ENCODE results near the genes LDHAL6A, MISFA and PTPN5.

GRCh38 chr11:18455475-18456258, at the start of gene LDHAL6A:
LDHAL6A (plus strand) TSS chr11:18455856.
- RRBS, result 18% methylated on average over 10 of the region's 45 CpGs
CAGE:
- cytosol, long polyA plus RNA, result no peak
- long polyA plus RNA, result no peak
- nucleus, long polyA plus RNA, result no peak

DNA sequence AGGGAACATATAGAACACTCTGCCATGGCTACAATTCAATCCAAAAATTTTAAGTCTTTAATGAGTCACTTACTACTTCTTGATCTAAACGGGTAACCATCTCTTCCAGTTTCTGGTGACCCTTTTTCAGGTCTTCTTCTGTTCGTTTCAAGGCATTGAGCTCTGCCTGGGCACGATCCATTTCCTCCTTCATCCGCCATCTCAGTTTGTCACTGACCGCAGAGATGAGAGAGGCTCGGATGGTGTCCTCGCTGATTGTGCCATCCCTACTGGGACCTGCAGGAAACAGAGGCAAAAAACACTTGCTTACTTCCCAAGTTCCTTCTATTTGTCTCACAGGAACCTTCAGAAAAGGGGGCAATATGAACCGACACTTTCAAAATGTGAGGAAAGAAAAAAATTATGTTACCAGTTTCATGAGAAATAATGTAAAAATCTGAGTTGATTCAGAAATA, 28.2 kb downstream of the LDHAL6A start:
- RRBS, result no CpG with 5 or more reads among the region's 8 CpGs
CAGE:
- cytosol, long polyA plus RNA, result no peak
- long polyA plus RNA, result no peak
- nucleus, long polyA plus RNA, result no peak

GRCh38 chr11:18573262-18573819, 15.2 kb downstream of the UEVLD start:
- RRBS, result no CpG with 5 or more reads among the region's 1 CpG
CAGE:
- cytosol, long polyA plus RNA, result no peak
- long polyA plus RNA, result no peak
- nucleus, long polyA plus RNA, result no peak

DNA sequence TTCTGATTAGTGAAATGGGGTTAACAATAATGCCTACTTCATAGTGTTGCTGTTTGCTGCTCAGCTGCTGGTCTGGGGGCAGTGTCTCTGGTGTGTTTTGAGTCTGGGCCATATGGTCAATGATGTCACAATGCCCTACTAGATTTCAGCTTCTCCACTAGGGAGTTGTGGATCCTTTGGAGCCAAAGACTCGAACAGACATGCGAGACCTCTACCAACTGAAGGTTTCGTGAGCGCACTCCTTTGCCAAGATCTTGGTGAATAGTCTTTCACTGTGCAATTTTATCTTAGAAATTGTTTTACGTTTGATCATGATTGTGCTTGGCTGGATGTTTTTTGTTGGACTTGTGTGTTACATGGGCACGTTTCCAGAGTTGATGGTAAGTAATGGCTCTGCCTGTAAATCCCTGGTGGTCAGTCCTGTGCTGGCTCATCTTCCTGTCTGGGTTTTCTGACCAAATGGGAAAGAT, at the start of gene MISFA:
Gene MISFA (plus strand): TSS at position 172 of the 470 bp plus-strand sequence.
- RRBS, result no CpG with 5 or more reads among the region's 6 CpGs
CAGE:
- cytosol, long polyA plus RNA, result no peak
- long polyA plus RNA, result no peak
- nucleus, long polyA plus RNA, result no peak

GRCh38 chr11:18704376-18704732, 5.8 kb downstream of the TMEM86A start:
- RRBS, result no CpG with 5 or more reads among the region's 3 CpGs
CAGE:
- cytosol, long polyA plus RNA, result no peak
- long polyA plus RNA, result no peak
- nucleus, long polyA plus RNA, result no peak

DNA sequence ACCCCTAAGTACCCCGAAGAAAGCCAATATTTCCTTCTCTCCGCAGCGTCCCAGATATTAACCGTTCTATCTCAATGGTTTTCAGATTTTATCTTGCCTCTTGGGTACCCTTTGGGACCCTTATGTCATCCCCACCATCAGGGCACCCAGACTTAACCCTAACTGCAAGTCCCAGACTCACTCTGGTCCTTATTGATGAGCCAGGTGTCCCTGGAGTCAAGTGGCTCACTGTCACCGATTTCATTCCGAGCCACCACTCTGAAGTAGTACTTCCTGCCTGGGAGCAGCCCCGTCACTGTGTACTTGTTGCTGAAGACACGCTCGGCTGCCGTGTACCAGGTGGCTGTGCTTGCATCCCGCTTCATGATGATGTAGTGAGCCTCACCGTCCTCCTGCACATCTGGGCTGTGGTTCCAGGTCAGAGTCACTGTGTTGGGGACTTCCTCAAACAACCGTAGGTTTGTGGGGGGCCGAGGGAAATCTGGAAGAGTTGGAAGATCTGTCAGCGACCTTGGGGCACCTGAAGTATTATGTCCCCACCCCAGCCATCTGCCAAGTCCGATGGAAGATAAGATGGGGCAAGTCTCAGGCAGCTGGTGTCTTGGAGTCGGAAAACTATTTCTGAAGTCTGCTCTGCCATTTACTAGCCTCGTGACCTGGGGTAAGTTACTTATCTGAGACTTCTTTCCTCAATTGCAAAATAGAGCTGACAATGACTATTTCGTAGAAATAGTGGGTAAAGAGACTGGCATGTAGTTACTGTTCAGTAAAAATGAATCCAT, 8.3 kb downstream of the TMEM86A start:
- RRBS, result no CpG with 5 or more reads among the region's 19 CpGs
CAGE:
- cytosol, long polyA plus RNA, result no peak
- long polyA plus RNA, result no peak
- nucleus, long polyA plus RNA, result no peak

DNA sequence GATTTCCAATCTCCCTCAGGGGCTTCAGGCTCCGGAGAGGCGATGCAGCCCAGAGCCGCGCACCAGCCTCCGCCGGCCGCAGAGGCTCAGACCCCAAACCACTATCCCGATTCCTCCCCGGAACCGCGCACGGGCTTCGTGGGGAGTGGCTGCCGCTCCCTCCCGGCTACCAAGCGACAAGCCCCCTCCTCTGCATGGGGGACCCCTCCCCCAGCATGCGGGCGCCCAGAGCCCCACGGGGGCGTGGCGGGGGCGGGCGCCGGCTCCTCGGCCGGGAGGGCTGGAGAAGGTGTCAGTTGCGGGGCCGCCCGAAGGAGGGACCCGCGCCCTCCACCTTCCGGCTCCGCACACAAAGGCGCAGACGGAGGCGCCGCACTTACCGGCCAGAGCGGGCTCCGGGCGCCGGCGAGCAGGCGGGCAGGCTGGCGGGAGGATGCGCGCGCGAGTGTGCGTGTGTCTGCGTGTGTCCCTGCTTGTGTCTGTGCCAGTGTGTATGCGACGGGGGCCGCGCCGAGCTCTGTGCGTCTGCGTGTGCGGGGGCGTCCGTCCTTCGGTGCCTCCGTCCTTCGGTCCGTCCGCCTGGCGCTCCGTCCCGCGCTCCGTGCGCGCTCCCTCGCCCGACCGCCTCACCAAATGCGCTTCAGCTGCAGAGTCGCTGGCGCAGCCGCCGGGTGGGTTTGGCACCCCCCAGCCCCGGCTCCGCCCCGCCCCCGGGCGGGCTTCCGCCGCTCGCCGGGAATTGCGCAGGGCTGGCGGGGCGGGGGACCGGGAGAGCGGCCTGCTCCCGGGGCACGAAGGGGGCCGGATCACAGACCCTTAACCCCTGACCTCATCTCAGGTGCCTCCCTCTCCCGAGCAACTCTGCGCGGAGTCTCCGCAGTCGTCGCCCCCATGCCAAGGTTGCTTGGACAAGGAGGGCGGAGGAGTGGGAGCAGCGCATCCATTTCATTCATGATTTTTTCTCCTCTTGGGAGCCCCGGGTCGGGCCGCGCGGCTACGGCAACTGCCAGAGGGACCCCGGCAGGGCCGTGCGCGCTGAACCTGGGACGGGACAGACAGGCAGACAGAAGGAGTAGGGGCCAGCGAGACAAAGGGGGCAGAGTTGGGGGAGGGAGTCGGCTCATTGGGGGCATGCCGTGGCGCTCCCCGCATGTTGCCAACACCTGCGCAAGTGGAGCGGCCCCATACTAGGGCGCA, at the start of gene PTPN5:
Gene PTPN5 (minus strand): TSS at position 654 of the 1,197 bp plus-strand sequence.
- RRBS, result 3% methylated on average over 41 of the region's 125 CpGs
CAGE:
- cytosol, long polyA plus RNA, result no peak
- long polyA plus RNA, result no peak
- nucleus, long polyA plus RNA, result no peak

DNA sequence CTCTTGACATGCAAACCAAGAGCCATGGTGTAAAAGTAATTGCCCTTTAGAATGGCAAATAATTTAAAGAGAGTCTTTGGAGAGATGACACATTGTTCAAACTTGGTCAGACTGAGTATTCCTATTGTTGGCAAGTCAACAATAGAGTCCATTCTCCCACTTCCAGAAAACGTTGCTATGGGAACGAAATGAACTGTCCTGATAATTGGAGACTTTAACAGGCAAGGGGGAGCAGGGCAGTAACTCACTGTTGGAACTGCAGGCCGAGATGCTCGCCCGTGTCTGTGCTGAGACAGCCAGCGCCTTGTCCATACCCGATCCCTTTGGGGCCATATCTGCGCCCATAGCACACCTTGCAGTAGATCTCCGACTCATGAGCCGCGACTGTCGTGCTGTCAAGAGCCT, 13.9 kb downstream of the CSRP3 start:
- RRBS, result no CpG with 5 or more reads among the region's 12 CpGs
CAGE:
- cytosol, long polyA plus RNA, result no peak
- long polyA plus RNA, result no peak
- nucleus, long polyA plus RNA, result no peak

GRCh38 chr11:19633172-19633751, 79.4 kb upstream of the NAV2 start:
- RRBS, result no CpG with 5 or more reads among the region's 11 CpGs
CAGE:
- cytosol, long polyA plus RNA, result no peak
- long polyA plus RNA, result no peak
- nucleus, long polyA plus RNA, result no peak

DNA sequence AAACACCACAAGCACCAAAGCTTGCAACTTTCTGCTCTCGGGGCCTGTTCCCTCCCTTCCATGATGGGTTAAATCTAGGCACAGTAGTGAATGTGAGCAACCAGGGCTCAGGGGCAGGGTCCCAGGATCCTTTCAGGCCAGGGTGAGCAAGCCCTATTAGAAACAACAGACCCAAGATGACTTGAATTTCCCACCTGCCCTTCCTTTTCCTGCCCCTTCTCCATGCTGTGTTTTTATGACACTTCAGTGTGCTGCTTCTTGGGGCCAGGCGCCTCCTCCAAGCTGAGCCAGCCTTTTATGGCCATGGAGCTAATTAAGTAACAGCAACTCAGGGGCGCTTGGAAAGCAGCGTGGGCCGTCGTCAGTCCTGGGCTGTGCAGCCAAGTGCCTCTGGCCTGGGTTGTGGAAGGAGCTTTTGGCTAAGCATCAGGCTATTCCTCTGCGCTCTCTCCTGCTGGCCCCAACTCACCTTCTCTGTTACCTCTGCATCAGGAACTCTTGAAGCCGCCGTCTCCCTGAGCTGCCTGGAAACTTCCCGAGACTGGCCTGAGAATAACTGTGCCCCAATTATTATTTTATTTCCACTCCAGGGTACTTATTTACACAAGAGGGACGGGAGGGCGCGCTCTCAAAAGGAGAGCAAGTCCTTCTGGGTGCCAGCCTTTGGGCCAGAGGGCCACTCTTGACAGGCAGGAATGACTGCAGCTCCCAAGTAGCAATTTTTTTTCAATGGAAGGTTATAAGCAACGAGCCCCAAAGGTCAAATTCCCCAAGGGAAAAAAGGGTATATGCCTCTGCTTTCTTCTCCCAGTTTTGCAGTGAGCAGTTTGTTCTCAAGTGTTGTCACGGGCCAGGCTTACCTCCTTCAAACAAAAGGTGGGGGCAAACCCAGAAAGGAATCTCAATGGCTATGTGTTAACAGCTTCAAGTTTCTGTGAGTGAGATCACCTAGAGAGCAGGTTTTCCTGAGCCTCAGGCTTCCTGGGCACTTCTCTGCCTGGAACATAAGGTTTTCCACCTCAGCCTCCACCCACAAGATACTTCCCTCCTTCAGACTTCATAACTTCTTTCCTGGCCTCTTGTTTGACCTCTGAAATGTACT, 38.6 kb upstream of the NAV2 start:
- RRBS, result no CpG with 5 or more reads among the region's 15 CpGs
CAGE:
- cytosol, long polyA plus RNA, result no peak
- long polyA plus RNA, result no peak
- nucleus, long polyA plus RNA, result no peak

DNA sequence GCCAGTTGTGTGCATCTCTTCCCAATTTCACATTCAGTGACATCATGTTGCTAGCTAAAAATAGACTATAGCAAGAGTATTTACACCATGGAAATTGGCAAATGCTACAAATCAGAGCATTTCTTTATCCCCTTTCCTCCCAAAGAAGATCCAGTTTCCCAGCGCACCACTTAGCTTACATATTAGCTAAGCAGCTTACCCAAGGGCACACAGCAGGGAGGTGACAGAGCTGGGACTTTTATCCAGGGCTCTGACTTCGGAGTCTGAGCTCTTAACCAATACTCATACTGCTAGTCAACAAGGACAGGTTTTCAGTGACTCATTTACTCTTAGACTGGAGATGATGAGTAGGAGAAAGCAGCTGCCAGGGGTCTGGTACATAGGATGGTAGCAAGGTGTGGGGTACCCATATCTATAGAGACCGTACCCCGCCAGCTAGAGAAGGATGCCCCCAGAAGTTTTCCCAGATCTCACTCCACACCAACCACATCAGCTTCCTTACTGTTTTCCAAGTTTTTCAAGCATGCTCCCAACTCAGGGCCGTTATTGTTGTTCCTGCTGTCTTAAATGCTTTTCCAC, 38.5 kb downstream of the NAV2 start:
- RRBS, result no CpG with 5 or more reads among the region's 5 CpGs
CAGE:
- cytosol, long polyA plus RNA, result no peak
- long polyA plus RNA, result no peak
- nucleus, long polyA plus RNA, result no peak

GRCh38 chr11:19846674-19847351, 134.2 kb downstream of the NAV2 start:
- RRBS, result no CpG with 5 or more reads among the region's 6 CpGs
CAGE:
- cytosol, long polyA plus RNA, result no peak
- long polyA plus RNA, result no peak
- nucleus, long polyA plus RNA, result no peak

GRCh38 chr11:19933047-19934217, 220.8 kb downstream of the NAV2 start:
- RRBS, result 97% methylated on average over 9 of the region's 31 CpGs
CAGE:
- cytosol, long polyA plus RNA, result no peak
- long polyA plus RNA, result no peak
- nucleus, long polyA plus RNA, result no peak

GRCh38 chr11:19978566-19979397, 181.5 kb downstream of the DBX1 start:
- RRBS, result no CpG with 5 or more reads among the region's 10 CpGs
CAGE:
- cytosol, long polyA plus RNA, result no peak
- long polyA plus RNA, result no peak
- nucleus, long polyA plus RNA, result no peak

GRCh38 chr11:20013352-20014232, 146.7 kb downstream of the DBX1 start:
- RRBS, result 57% methylated on average over 3 of the region's 9 CpGs
CAGE:
- cytosol, long polyA plus RNA, result no peak
- long polyA plus RNA, result no peak
- nucleus, long polyA plus RNA, result no peak

GRCh38 chr11:20057185-20057581, 103.1 kb downstream of the DBX1 start:
CAGE:
- cytosol, long polyA plus RNA, result no peak
- long polyA plus RNA, result no peak
- nucleus, long polyA plus RNA, result no peak

DNA sequence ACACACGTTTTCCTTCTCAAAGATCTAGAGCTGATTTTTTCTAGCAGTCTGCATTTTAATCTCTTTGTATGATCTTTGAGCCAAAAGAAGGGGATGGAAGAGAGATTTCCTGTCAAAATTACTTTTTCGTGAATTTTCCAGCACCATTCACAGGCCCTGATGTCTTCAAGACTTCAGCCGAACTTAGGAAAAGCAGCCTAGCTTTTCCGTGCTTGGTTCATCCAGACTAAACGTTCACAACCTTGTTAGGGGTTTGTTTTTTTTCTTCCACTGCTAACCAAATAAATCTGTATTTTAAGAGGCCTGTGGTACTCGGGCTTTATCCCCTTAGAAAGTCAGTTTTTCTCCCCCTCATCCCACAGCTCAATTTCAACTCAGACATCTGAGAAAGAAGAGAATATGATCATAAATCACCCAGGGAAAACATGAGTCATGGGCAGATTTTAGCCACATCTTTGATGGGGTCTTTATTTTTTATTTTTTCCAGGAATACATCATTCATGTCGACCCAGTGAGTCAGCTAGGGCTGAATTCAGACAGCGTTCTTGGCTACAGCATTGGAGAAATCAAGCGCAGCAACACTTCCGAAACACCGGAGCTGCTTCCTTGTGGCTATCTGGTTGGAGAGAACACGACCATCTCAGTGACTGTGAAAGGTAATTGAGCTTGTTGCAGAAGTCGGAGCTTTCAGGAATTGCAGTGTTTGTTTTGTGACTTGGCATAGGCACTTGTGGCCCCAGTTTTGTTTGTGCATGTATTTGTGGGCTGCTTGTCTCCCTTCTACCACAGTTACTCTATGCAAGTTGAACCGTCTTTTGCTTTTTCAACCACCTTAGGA, 63.0 kb downstream of the DBX1 start:
- RRBS, result no CpG with 5 or more reads among the region's 14 CpGs
CAGE:
- cytosol, long polyA plus RNA, result no peak
- long polyA plus RNA, result no peak
- nucleus, long polyA plus RNA, result no peak

DNA sequence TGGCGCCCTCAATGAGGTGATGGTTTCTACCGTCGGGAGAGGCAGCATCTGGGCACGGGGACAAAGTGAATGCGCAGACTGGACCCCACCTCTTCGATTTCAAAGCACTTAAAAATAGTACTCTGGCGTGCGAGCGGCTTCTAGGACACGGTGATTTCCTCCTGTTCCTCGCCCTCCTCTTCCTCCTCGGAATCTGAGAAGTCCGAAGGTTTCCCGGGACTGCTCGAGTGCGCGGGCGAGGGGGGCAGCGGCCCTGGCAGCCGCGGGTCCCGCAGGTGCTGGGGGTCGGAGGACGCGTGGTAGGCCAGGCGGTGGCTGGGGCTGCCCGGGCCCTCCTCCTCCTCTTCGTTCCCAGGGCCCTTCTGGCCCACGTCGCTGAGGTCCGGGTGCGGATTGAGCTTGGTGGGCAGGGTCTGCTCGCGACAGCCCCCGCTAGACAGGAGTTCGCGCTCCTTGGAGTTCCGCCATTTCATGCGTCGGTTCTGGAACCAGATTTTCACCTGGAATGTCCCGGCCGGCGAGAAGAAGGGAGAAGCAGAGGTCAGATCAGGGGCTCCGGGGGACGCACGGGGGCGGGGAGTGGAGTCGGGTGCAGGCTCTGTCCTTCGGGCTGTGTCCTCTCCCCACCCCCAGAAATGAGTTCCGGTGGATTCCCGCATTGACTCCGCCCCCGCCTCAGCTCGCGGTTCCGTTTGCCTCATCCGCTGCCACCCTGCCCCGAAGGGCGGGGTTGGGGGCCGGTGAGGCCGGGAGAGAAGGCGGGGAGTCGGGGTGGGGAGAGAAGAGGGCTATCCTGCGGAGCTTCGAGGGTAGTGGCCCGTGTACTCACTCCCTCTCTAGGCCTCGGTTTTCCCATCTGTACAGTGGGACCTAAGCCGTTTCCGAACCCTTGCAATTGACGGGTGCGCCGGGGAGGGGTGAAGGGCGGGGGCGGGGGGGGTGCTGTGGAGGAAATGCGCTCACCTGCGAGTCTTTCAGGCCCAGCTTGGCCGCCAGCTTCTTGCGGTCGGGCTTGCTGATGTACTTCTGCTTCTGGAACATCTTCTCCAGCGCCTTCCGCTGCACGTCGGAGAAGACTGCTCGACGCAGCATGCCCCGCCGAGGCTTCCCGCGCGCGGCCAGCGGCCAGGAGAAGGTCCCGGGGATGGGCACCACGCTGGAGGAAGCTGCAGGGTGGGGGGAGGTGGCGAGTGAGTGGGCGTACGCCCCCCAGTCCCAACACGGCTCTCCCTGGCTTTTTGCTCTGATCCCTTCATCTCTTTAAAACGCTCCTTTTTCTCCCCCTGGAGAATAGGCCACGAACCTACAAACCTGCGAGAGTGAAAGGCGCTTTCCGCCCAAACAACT, 3.7 kb downstream of the DBX1 start:
- RRBS, result 5% methylated on average over 19 of the region's 103 CpGs
CAGE:
- cytosol, long polyA plus RNA, result no peak
- long polyA plus RNA, result no peak
- nucleus, long polyA plus RNA, result no peak

- RRBS, result no CpG with 5 or more reads among the region's 2 CpGs
CAGE:
- cytosol, long polyA plus RNA, result no peak
- long polyA plus RNA, result no peak
- nucleus, long polyA plus RNA, result no peak
Measured at GRCh38 chr11:21476810-21477009, 716.2 kb upstream of the ANO5 start.

DNA sequence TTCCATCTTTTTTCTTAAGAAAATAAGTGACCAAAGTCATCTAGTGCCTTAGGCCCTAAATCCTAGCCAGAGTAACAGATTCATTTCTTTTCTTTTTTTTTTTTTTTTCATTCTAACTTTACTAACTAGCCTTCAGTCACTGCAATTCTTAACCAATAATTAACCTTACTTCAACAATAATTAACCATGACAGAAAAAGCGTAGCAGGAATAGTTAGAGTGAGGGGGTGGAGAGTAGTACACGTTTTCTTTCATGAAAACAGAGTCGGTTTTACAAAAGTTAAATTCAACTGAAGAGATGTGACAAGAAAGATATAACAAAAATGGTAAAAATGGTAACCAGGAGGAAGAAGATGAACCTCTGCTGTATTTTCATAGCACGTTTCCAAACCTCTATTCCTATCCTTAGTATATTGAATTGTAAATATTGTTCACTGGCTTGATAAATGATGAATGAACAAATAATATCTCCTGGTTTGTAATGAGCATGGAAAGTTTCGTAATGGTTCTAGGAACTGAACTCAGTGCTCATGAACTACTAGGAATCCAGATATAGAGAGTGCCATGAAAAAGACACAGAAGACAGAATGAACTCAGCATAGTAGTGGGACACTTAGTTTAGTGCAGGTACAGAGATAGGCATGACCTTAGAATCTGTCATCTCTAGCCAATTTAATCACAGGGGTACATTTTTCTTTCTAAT, 116.5 kb upstream of the ANO5 start:
- RRBS, result no CpG with 5 or more reads among the region's 5 CpGs
CAGE:
- cytosol, long polyA plus RNA, result no peak
- long polyA plus RNA, result no peak
- nucleus, long polyA plus RNA, result no peak